ENCODE measurements around the gene SNRPA1.

GRCh38 chr15:98946309-98947206 is 61.0 kb downstream of the PGPEP1L start:
- RRBS = 60% methylated on average over 3 of the region's 15 CpGs

DNA sequence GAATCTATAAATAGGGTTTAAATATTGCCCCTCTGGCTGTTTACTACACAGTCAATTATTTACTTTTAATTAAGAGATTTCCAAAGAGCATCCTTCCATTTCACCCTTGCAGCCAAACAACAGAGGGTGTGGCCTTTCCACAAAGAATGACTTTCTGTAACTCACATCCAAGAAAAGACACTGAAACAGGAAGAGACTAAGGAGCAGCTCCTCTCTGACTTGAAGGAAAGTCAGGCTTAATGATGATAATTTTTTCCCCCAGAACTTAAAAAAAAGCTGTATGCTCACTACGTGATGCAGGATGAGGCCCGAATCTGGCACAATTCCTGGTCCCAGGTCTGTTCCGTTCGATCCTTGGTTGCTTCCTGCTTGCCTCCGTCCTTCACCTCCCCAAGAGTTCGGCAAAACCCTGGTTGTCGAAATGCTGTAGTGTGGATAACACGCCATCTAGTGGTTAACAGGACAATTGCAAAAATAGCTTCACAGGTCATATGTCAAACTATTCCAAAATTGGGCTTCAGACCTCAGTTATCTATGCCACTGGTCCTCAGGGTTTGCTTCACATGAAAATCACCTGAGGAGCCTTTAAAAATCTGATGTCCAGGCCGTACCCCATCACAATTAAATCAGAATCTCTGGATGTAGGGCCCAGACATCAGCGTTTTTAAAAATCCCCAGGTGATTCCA is 28.3 kb upstream of the SYNM start:
- RRBS = no CpG with 5 or more reads among the region's 10 CpGs

DNA sequence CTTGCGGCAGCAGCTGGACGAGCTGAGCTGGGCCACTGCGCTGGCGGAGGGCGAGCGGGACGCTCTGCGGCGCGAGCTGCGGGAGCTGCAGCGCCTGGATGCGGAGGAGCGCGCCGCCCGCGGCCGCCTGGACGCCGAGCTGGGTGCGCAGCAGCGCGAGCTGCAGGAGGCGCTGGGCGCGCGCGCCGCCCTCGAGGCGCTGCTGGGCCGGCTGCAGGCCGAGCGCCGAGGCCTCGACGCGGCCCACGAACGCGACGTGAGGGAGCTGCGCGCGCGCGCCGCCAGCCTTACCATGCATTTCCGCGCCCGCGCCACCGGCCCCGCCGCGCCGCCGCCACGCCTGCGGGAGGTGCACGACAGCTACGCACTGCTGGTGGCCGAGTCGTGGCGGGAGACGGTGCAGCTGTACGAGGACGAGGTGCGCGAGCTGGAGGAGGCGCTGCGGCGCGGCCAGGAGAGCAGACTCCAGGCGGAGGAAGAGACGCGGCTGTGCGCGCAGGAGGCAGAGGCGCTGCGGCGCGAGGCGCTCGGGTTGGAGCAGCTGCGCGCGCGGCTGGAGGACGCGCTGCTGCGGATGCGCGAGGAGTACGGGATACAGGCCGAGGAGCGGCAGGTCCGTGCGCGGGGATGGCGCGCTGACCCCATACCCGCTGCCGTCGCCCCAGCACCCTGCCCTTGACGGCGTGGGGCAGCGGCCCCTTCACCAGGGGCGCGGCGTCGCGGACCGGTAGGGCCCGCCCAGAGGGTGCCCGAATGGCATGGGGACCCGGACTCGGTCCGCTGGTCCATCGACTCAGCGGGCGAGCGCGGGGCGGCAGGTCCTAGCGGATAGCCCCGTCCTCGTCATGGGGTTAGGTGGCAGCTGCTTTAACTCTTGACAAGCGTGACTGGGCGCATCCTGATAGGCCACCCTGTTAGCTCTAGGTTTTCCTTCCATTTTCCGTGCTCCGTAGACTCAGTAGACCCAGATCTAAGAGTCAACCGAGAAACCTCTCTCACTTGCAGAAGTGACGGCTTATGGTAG is 829 bp downstream of the SYNM start:
- RRBS = 2% methylated on average over 16 of the region's 135 CpGs

GRCh38 chr15:99120265-99120754 is 15.4 kb downstream of the SYNM start:
- RRBS = no CpG with 5 or more reads among the region's 8 CpGs

- RRBS = no CpG with 5 or more reads among the region's 3 CpGs
Observed at GRCh38 chr15:99127730-99127976, 22.8 kb downstream of the SYNM start.

- RRBS = no CpG with 5 or more reads among the region's 14 CpGs
Observed at GRCh38 chr15:99442689-99443081, 123.1 kb upstream of the MEF2A start.

DNA sequence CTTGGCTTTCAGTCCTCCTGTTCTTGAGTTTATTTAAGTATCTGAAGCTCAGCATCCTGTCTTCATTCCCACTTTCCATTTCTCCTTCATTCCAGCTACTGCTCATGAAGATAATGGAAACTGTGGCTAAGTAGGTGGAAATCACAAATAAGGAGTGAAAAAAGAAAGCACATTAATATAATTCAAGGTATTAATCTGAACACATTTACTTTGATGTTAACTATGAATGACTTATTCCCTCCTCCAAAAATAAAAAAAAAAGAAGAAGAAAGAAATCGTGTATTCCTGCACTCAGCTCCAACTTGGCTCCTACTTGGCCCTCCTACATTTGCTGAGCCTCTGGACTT is 66.8 kb upstream of the MEF2A start:
- RRBS = no CpG with 5 or more reads among the region's 1 CpG

- RRBS = no CpG with 5 or more reads among the region's 21 CpGs
Observed at GRCh38 chr15:99507707-99508472, 57.9 kb upstream of the MEF2A start.

DNA sequence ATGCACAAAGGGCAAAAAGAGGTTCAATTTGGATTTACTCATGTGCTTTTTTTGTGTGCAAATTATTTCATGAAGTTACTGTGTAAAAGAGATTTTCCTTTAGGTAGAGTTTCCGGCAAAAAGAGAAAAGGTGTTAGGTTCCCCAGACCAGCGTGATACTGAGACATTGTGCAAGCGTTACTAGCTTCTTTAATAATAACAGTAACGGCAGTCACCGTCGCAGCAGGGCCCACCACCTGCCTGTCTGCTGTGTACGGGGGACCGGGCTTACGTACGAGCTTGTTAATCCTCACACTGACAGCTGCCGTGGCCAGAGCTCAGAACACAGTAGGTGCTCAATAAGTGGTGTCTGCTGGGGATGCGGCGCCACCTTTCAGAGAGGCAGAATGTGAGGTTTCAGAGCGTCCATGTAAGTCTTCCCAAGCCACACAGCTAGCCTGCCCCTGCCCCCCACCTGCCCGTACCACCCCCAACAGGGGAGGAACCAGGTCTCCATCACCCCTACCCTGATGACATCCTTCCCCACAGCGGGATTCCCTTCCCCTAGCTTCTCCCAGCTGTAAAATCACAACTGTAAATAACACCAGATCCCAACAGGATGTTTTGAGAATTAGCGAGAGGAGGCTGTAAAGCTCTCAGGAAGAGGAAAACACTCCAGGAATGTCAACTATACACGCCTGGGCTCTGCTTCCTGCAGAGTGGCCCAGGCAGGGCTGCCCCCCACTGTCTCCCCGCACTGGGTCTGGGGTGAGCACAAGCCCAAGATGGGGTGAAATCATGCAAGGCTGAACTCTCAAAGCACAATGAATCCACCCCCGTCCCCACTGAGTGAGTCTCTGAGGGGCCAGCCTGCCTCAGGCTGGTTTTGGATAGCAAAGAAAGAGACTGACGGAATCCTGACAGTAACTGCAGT is 250.0 kb upstream of the LYSMD4 start:
- RRBS = no CpG with 5 or more reads among the region's 21 CpGs

DNA sequence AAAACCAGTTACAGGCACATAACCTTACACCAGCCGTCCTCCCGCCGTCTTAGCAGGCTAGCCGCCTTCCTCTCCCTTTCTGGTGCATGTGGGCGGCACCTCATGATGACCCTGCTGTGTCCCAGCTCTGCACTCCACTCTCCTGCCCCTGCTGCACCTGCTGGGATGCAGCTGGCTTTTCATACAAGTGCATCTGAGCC is 216.5 kb downstream of the ADAMTS17 start:
- RRBS = no CpG with 5 or more reads among the region's 5 CpGs

DNA sequence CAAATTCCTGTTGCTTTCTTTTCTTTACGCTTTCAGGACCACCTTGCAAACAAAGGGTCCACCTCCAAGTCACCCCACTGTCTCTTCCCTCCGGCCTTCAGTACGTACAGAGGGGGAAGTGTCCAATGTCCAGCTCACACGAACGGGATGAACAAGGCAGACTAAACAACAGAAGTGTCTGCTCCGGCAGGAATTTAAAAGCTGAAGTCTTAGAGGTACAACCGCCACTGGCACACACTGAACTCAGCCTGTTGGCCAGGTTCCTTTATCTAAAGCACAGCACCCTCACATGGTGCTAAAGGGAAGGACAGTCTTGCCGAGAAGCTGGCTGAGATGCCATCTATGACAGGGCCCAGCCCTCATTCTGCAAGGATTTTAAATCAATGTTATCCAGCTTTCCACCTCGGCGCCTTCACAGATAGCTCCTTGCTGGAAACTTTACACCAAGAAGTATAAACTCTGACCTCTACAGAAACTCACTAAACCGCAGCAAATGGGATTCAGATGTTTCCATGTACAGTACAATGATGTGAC is 2.8 kb downstream of the ADAMTS17 start:
- RRBS = 15% methylated on average over 3 of the region's 11 CpGs

- RRBS = no CpG with 5 or more reads among the region's 2 CpGs
Observed at GRCh38 chr15:100901439-100901716, 17.8 kb upstream of the LRRK1 start.

GRCh38 chr15:100905262-100905774 is 13.8 kb upstream of the LRRK1 start:
- RRBS = no CpG with 5 or more reads among the region's 7 CpGs

GRCh38 chr15:101051577-101052136 is 132.5 kb downstream of the LRRK1 start:
- RRBS = 91% methylated on average over 7 of the region's 25 CpGs

DNA sequence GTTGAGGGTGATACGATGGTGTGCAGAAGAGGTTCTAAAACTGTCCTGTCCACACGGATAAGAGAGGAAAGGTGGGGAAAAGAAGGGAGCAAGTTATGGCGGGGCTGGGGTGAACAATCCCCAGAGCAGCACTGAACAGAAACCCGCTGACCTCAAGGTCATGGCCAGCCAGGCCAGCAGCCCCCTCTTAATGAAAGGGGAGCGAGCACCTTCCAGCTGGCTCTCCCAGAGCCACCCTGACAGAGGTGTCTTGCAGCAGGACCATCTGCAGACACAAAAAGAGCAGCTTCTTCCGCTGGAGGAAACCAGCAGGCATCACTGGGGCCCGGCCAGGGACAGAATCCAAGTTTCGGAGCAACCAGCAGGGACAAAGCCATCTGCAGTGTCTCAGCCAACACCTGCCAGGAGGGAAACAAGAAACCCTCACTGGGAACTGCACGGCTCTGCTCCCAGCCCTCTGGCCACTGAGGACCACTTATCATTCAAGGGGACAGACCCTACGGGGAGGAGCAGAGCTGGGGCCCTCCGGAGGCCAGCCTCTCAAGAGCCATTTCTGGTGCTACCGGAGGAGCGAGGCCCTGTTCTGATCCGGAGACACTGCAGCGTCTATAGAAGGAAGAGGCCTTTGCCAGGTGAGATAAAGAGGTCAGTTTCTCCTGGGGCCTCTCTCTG is 89.2 kb downstream of the CHSY1 start:
- RRBS = 70% methylated on average over 3 of the region's 15 CpGs

- RRBS = 3% methylated on average over 5 of the region's 30 CpGs
Observed at GRCh38 chr15:101250770-101251157, 1.1 kb downstream of the CHSY1 start.

- RRBS = 2% methylated on average over 13 of the region's 85 CpGs
Observed at GRCh38 chr15:101294588-101295510, at the start of gene SNRPA1. Gene SNRPA1, minus strand, starts transcription at chr15:101295248.

GRCh38 chr15:101329948-101330234 is 34.8 kb upstream of the SNRPA1 start:
- RRBS = no CpG with 5 or more reads among the region's 5 CpGs

- RRBS = no CpG with 5 or more reads among the region's 6 CpGs
Observed at GRCh38 chr15:101333651-101333981, 38.6 kb upstream of the SNRPA1 start.

DNA sequence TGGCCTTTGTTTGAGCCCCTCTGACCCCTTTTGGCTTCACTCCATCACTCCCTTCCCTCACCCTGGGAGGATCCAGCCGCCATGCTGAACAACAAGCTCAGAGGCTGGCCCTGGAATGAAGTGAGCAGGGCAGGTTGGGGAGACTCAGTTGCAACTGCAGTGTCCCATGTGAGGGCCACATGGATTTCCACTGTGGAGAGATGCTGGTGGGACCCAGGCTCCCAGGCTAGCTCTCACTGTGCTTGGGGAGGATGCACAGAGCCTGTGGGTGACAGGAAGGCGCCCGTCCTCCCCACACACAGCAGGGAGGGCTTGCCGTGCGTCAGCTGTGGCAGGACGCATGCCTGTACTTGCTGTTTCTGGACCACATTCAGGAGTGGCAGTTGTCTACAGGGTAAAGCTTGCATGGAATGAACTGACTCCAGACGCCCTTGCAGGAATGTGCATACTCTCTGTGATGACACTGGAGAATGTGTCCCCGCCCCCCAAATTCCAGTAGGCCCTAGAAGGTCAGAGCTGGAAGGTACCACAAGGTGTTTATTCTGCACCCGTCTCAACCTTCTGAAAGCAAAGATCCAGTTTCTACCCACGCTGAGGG is 63.8 kb upstream of the SNRPA1 start:
- RRBS = no CpG with 5 or more reads among the region's 10 CpGs